Ureter (tissue), 1 donor: ENCODE measurements around a stretch of chr2.

DNA sequence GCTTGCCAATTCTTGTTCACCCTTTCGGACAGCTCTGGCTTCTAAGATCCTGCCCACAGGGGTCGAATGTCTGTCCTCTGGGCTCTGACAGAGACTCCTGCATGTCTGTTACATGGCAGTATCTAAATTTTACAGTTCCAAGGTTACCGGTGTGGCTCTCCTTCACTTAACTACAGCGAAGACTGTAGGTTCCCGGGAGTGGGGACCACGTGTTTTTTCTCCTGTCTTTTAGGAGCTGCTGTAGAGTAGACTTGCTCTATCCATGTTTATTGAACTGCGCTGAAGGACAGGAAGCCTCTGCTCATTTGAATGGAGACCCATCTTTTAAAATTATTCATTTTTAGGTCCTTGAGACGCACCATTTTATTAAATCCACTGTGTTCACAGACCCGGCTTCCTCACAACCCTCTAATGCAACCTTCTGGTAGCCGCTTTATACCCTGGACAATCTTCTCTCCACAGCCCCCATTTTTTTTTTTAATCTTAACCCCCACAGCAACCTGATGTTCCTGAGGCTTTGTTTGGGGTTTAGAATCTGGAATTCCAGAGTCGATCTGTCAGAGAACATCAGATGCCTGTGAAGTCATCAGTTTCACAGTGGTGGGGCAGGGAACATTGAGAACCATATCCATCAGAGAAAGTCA lies 20.3 kb downstream of the NPAS2 start:
- PRO-cap = no peak

DNA sequence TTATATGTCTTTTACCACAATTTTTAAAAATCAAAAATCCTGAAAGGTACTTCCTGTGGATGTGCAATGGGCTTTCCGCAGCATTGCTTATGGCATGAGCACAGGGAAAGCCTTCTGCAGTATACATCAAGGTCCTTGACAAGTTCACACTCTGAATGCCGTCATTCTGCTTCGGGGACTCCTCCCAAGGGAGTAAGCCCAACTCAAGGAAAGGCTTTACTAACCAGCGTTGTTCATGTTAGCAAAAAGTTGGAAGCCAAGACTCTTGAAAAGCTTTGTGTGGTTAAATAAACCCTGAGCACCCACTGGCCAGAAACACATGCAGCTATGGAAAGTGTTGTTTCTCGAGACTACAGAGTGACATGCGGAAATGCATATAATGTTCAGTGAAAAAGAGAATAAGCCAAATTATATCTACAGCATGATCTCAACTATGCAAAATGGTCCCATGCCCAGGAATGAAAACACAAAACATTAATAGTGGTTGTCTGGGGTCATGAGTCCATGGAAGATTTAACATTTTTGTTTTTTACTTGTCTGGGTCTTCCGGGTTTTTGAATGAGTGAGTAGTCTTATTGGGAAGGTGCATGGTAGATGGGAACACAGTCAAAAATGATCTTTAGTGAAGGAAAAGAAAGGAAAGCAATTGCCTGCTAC lies 31.5 kb downstream of the NPAS2 start:
- PRO-cap = no peak

DNA sequence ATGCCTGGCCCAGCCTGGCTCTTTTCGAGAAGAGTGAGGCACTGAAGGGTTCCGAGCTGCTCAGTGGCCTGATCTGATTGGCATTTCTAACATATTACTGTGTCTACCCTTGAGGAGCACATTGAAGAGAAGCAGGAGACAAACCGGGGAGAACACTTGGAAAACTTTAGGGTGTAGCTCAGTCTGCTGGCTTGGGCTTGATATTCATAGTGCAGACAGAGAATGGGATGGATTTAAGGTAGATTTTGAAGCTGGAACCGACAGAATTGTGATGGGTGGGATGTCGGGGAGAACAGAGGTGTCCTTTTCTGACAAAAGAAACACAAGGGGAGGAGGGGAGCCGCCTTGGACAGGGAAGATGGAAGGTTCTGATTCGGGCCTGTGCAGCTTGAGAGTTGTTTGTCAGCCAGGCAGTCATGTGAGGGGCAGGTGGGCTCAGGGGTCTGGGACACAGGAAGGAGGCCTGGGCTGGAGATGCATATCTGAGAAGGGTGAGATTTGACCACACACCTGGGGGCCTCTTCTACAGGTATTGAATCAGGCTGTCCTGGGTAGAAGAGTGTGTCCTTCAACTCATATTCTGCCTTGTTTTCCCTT lies 41.3 kb downstream of the NPAS2 start:
- PRO-cap = no peak

GRCh38 chr2:100877490-100878755 lies 58.0 kb downstream of the NPAS2 start:
- PRO-cap = no peak

DNA sequence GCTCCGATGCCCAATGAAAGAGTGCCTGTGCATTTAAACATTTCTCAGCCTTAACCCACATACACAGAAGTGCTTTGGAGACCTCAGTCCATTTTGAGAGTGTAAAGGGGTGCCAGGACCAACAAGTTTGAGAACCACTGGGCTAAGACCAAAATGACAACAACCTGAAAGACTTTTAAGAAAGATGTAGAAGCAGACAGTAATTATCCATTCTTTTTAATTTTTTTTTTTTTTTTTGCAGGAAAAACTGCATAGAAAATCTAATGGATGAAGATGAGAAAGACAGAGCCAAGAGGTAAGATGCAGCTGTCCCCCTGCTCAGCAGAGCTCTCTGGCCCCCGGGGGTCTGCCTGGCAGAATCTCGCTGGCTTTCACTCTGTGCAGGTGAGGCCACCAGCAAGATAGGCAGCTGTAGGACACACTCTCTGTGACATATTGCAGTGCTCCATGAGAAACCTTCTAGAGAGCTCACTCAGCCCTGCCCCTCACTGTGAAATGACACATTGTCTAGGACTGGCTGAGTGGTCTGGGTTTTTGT lies 84.6 kb downstream of the NPAS2 start:
- PRO-cap = no peak

GRCh38 chr2:100978448-100979157 lies 23.5 kb upstream of the RPL31 start:
- PRO-cap = no peak

GRCh38 chr2:101035908-101036369 lies 33.9 kb downstream of the RPL31 start:
- PRO-cap = no peak

DNA sequence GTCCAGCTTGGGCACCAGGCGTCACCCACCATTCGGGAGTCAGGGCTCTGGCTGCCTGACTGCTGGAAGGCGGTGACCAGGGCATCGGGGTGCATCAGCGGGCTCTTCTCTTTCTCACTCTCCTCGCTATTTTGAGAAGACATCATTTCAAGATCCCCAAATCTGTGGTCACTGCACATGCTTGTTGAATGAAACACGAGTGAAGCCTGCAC lies 35.3 kb downstream of the RPL31 start:
- PRO-cap = no peak

GRCh38 chr2:101109461-101110251 lies 41.5 kb downstream of the TBC1D8 start:
- PRO-cap = no peak

DNA sequence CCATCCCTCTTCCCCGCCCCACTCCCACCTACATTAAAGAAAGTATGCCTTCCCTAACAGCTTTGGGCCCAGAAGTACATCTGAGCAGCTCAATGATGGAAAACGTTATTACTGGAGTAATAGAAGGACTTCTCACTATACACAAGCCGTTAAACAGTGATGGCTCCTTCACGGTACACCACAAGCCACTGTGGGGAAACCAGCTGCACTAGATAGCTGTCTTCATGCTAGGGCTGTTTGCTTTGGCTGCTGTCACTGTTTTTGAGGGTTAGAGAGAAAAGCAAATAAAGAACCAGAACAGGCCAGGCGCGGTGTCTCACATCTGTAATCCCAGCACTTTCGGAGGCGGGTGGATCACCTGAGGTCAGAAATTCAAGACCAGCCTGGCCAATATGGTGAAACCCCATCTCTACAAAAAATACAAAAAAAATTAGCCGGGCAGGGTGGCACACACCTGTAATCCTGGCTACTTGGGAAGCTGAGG lies 40.7 kb downstream of the TBC1D8 start:
- PRO-cap = no peak

DNA sequence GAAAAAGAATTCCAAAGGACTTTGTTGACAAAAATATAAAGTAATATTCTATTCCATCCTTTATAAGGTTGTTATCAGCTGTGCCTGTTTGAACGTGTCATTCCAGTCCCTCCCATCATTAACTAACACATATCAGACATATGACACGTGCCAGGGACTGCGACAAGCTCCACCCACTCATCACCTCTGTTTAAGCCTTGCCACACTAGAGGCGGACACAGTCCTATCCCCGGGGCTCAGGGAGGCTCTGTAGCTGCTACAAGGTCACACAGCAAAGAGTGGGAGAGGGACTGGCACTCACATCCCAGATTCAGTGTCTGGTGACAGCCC lies 30.0 kb downstream of the TBC1D8 start:
- PRO-cap = no peak

GRCh38 chr2:101223736-101224277 lies 28.9 kb upstream of the CNOT11 start:
- PRO-cap = no peak

DNA sequence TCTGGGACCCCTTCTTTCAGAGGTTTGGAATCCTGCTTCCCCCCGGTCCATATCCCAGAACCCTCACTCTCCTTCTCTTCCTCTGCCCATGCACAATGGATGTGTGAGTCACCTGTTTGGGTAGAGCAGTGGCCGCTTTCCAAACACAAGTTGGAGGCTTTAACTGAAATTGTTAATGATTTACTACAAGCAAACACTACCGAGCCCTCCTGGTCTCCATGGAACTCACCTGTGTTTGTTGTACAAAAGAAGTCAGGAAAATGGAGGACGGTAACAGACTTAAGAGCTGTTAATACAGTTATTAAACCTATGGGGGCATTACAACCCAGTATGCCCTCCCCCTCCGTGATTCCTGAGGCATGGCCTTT lies 13.2 kb upstream of the CNOT11 start:
- PRO-cap = no peak

GRCh38 chr2:101266585-101266901 lies 13.9 kb downstream of the CNOT11 start:
- PRO-cap = no peak

- PRO-cap = no peak
Measured at GRCh38 chr2:101306287-101307162, 2.0 kb downstream of the RNF149 start.

DNA sequence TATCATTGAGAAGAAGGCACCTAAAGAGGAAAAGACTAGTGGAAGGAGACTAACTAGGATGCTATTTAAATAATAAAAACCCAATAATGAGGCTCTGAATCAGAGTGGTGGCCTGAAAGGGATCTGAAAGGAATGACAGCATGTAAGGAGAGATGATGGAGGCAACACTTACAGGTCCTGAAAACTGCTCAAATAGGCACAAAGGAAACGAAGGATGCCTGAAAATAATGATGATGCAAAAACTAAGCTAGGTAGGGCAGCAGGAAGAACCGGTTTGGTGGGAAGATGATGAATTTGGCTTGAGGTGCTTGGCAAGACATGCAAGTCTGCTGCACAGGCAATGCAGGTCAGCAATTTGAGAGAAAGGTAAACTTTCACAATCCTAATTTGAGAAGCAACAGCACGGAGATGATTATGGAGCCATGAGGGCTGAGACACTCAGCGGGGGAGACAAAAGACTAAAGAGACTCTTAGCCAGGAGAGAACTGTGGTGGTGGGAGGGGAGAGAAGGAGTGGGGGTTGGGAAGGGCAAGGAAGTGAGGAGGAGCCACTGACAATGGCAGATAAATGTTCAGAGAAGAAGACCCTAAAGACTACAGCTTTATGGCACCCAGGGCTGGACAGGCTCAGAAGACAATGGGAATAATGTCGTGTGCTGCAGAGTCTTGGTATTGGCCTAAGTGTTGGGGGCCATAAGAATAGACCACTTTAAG lies 19.3 kb upstream of the RNF149 start:
- PRO-cap = no peak

GRCh38 chr2:101330342-101331342 lies 22.1 kb upstream of the RNF149 start:
- PRO-cap = no peak

- PRO-cap = no peak
Measured at GRCh38 chr2:101400059-101400504, 12.8 kb upstream of the CREG2 start.

- PRO-cap = no peak
Measured at GRCh38 chr2:101655859-101656058, 41.7 kb upstream of the MAP4K4 start.

DNA sequence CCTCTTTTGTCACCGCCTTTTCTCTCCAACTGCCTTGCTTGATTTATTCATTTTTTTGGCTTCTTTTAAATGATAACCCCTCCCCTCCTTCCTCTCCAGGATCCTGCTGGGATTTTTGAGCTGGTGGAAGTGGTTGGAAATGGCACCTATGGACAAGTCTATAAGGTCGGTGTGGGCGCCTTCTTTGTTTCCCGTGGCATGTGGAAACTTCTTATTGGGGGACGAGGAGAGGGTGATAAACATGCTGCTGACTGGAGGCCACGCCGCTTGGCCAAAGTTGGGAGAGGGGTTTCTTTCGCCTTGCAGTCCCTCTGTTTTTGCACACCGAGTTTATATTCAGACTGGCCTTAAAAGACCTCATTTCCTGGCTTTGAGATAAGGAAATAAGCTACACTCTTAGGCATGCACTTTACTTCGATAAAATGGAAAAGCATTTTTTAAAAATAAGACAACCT lies 894 bp downstream of the MAP4K4 start:
- PRO-cap = no peak